Thyroid gland (tissue), 7 donors: Measurements from ENCODE around the genes DNAJC9 and SYNPO2L.

- PRO-cap, 2 experiments = no peak in any of the 2 experiments
- RAMPAGE, long total RNA, 5 experiments = no peak in any of the 5 experiments
Observed at GRCh38 chr10:72235765-72236494, 19.9 kb upstream of the ASCC1 start.

DNA sequence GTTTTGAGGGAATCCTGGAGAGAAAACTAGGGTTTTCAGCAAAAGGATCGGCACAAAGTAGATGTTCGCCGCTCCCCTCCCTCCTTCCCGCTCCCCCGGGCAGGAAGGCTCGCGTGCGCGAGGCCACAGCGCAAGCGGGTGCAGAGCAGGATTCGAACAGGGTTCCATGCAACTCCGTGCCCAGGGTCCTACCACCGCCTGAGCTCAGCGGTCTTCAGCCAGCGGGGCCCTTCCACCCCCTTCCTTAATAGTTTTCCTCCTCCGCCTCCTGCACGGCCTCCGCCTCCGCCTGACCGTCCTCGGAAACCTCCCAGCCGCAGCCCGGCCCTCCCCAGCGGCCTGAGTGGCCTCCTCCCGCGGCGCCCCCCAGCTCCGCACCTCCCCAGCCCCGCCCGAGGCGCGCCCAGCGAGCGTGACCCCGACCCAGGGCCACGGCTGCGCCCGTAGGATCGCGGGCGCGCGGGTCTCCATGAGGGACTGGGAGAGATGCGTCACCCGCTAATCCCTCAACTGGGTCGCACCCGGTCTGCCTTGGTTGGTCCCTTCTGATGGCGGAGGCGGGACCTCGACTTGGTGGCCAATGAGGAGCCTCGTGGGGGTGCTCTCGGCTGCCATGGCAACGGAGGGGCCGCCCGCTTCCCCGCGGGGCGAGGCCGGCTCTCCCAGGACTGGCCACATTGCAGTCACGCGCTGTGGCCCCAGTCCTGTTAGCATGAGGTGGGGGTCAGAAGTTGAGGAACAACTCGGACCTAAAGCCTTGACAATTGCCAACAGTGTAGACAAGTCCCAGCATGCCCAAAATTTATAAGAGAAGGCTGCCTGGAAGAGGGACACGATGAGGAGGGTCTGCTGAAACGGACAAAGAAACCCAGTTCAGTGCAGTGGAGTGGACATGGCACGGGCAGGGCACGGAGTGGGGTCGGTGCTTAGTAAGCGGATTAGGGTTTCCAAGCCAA, 24.1 kb downstream of the DDIT4 start:
- PRO-cap, 2 experiments = peak in 2 of 2 experiments; most common plus-strand start position 677 of the sequence (in 1); most common minus-strand start position 512 of the sequence (in 2)
- RAMPAGE, long total RNA, 5 experiments = no peak in any of the 5 experiments

- PRO-cap, 2 experiments = no peak in any of the 2 experiments
- RAMPAGE, long total RNA, 5 experiments = no peak in any of the 5 experiments
Observed at GRCh38 chr10:72321637-72322439, 32.9 kb downstream of the DNAJB12 start.

GRCh38 chr10:72322440-72322944, 32.2 kb downstream of the DNAJB12 start:
- PRO-cap, 2 experiments = no peak in any of the 2 experiments
- RAMPAGE, long total RNA, 5 experiments = no peak in any of the 5 experiments

DNA sequence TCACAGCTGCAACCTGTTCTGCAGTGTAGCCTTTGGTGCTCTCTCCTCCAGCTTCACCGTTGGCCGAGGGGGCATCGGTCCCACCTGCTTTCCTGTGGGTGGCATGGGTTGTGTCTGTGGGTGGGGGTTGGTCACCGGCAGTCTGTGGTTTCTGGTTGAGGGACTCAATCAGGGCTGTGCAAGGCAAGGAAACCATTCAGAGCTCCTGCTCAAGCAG, 9.9 kb downstream of the DNAJB12 start:
- PRO-cap, 2 experiments = no peak in any of the 2 experiments
- RAMPAGE, long total RNA, 5 experiments = no peak in any of the 5 experiments

DNA sequence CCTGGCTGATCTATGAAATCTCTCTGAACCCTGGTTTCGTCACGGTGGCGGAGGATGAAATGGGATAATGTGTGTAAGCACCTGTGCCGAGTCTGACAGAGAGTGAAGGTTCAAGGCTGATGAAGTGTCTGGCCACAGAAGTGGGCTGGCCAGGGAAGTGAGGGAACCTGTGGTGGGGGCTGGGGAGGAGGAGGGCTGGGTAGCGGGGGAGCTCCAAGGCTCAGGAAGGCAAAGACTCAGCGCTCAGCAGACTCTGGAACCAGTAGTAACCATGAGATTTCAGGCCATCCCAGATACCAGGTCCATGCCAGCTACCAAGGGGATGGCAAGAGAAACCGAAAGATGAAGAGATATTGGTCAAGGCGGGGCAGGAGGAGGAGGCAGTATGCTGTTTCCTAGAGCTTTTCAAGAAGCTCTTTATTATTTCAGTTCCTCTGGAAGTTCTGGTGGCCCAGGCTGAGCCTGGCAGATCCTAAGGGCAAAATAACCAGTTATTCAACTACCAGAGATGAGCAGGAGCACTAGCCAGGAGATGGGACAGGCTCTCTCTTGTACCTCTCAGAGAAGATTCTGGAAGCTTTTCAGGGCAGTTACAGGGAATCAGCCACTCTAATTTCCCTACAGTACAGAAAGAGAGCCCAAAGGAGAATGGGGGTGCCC, 5.4 kb downstream of the DNAJB12 start:
- PRO-cap, 2 experiments = no peak in any of the 2 experiments
- RAMPAGE, long total RNA, 5 experiments = no peak in any of the 5 experiments

DNA sequence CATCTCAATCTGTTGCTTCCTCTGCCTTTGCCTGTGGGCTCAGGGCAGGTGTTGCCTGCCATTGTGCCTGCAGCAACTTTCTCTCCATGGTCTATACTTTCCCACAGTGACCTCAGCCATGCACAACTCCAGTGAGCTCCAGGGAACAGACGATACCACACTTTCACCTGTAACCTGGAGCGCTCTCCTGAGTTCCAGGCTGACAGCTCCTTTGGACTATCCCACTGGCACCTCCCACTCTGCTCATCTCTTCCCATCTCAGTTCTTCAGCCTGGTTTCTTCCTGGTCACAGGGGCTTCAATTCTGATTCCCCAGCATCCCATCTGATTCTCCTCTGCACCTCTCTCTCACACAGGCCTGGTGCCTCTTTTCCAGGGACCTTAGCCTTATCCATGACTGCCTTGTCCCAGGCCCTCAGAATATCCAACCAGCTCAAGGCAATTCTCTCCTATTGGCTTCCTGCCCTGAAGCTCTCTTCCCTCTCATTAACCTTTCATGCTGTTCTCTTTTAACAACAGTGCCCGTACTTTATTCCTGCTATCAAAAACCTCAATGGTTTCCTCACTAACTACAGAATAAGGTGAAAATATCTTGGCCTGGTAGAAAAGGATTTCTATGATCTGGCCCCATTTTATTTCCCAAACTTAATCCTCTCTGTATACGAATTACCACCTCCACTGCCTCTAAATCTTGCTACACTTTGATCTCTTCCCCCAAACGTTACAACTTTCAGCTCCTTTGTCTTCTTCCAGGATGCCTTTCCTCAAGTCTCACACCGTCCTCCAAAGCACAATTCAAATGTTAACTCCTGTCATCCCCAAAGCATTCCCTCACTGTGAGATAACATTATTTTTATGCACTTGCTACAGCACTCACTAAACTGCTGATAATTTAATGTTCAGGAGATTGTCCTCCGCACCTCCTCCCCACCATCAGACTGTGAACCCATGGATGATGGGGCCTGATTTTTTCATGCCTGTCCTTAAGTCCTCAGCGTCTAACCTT, 2.8 kb downstream of the DNAJB12 start:
- PRO-cap, 2 experiments = no peak in any of the 2 experiments
- RAMPAGE, long total RNA, 5 experiments = no peak in any of the 5 experiments

DNA sequence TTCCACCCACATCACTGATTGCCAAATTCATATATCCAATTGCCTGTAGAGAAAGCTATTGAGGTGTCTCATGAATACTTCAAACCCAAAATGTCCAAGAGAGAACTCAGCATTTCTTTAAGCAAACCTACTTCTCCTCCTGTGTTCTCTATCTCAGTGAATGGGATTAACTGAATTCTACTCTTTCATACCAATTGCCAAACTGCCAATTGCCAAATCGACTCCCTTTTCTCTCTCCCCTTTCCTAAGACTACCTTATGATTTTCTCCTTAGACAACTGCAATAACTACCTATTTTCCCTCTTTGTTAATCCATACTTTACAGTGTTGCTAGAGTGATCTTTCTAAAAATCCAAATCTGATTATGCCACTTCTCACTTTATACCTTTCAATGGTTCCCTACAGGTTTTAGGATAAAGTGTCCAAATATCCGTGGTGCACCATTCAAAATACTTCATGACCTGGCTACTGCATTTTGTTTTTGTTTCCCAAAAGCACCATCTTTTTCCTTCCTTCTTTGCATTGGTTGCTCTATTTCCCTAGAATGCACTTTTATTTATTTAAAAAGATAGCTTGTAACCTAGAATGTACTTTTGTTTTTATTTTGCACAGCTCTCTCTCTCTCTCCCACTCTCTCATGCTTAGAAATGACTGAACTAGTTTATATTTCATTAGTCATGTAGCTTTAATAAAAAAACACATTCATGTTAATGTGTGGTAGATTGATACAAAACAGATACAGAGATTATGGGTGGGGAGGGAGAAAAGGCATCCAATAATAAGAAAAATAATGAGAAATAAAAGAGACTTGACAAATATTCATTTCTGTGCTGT, 105.2 kb upstream of the DNAJB12 start:
- PRO-cap, 2 experiments = no peak in any of the 2 experiments
- RAMPAGE, long total RNA, 5 experiments = no peak in any of the 5 experiments

GRCh38 chr10:72625316-72625842, 500 bp downstream of the MICU1 start:
- PRO-cap, 2 experiments = peak in 2 of 2 experiments; most common plus-strand start chr10:72625666 (in 2); most common minus-strand start chr10:72625637 (in 1)
- RAMPAGE, long total RNA, 5 experiments = no peak in any of the 5 experiments

- PRO-cap, 2 experiments = no peak in any of the 2 experiments
- RAMPAGE, long total RNA, 5 experiments = no peak in any of the 5 experiments
Observed at GRCh38 chr10:72806631-72807317, 86.8 kb upstream of the OIT3 start.

GRCh38 chr10:72953735-72954080, 898 bp downstream of the PLA2G12B start:
- PRO-cap, 2 experiments = no peak in any of the 2 experiments
- RAMPAGE, long total RNA, 5 experiments = no peak in any of the 5 experiments

DNA sequence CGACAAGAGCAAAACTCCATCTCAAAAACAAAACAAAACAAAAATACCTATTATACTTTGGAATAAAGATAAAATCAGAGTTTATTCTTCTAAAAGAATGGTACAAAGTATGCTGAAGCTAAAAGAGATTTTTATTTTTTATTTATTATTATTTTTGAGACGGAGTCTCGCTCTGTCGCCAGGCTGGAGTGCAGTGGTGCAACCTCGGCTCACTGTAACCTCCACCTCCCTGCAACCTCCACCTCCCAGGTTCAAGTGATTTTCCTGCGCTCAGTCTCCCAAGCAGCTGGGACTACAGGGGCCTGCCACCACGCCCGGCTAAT, 12.9 kb downstream of the ECD start:
- PRO-cap, 2 experiments = no peak in any of the 2 experiments
- RAMPAGE, long total RNA, 5 experiments = no peak in any of the 5 experiments

GRCh38 chr10:73231492-73232576, 15.2 kb downstream of the DNAJC9 start:
- PRO-cap, 2 experiments = no peak in any of the 2 experiments
- RAMPAGE, long total RNA, 5 experiments = no peak in any of the 5 experiments

GRCh38 chr10:73246688-73247788, at the start of gene DNAJC9:
Gene DNAJC9 (minus strand): TSS chr10:73247255.
- PRO-cap, 2 experiments = peak in 2 of 2 experiments; most common plus-strand start chr10:73246720 (in 2); most common minus-strand start chr10:73247064 (in 1)
- RAMPAGE, long total RNA, 5 experiments = start-site peak on the minus strand in 5 of 5 experiments, at chr10:73247214-73247333 at its widest, 173 to 761 reads per replicate

DNA sequence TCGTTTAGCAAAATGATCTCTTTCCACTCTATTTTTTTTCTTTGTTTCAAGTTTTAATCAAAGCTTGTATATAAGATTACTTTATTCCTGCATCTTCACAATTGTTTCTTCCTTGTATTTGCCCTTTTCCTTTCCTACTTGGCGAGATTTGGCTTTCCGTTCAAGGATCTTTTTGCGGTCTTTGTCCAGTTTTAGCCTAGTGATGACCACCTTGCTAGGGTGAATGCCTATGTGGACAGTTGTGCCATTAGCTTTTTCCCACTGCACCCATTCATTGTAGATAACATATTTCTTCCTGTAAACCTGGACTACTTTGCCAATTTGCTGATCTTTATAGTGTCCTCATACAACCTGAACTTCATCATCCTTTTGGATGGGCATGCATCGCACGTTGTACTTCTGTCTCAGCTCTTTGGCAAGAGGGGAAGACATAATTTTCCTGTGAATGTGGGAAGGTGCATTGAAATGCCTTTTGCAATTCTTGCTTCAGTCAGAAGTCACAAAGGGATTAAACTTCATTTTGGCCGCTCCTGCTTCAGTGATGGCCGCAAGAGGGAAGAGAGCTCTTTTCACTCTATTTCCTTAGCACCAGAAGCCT, 8.4 kb upstream of the ANXA7 start:
- PRO-cap, 2 experiments = no peak in any of the 2 experiments
- RAMPAGE, long total RNA, 5 experiments = no peak in any of the 5 experiments

DNA sequence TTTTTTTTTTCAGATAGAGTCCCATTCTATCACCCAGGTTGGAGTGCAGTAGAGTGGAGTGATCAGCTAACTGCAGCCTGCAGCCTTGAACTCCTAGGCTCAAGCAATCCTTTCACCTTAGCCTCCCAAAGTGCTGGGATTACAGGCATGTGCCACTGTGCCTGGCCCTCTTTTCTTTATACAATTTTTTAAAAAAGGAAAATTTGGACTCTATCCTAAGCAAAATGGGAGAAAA, 28.7 kb upstream of the MSS51 start:
- PRO-cap, 2 experiments = no peak in any of the 2 experiments
- RAMPAGE, long total RNA, 5 experiments = no peak in any of the 5 experiments

DNA sequence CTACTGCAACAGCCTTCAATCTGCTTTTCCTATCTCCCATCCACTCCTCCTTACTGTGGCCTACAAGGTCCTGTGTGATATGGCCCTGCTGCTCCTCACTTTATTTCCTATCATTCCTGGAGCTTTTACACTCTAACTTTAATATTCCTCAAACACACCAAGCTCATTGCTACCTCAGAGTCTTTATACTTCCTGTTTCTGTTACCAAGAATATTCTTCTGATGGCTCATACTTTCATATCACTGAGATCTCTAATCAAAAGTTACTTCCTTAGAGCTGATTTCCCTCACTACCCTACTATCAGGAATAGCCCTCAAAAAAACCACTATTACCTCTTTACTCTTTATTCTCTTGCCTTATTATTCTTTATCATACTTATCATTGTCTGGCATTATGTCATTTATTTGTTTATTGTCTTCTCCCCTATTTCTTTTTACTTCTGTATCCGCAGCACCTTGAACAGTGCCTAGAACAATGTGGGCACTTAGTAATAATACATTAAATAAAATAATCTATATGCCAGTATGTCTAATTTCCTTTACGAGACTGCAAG, 5.9 kb upstream of the PPP3CB start:
- PRO-cap, 2 experiments = no peak in any of the 2 experiments
- RAMPAGE, long total RNA, 5 experiments = no peak in any of the 5 experiments

GRCh38 chr10:73655850-73656307, at the start of gene SYNPO2L:
Gene SYNPO2L (minus strand): TSS chr10:73656029.
- PRO-cap, 2 experiments = no peak in any of the 2 experiments
- RAMPAGE, long total RNA, 5 experiments = no peak in any of the 5 experiments

DNA sequence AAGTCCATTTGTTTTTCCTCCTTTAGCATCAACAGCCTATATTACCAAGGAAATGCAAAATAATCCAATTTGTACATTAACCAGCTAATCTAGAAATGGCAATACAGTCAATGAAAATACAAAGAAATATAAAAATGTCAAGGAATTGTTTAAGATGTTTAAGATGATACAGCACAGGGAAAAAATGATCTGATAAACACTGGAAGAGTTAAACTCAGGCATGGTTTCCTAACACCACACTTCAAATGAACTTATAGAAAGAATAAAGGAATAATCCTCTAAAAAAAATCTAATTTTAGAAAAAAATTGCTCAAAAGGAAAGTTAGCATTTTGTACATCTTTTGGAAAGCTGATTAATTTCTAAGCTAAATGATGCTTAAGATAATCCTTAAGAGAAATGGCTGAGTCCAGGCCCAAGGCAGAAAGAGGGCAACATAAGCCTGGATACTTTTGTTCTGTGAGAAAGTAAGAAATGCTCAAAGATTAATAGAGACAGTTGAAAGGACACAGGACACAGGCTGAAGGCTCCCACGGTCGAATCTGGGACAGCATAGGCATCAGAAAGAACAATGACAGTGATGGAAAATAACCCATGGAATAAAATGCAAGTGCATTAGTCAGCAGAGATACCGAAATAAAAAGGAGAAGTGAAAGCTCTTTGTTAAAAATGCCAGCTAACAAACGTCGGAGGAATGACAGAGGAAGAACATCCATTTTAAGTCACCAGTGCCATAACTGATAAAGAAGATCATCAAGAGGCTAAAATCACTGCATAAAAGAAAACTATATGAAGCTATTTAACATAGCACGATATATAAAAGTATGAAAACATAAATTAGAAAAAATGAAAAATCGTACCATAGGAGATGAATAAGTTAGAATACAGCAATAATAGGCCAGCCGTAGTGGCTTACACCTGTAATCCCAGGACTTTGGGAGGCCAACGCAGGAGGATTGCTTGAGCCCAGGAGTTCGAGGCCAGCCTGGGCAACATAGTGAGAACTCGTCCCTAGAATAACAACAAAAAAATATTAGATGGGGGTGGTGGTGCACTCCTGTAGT, 19.6 kb upstream of the AGAP5 start:
- PRO-cap, 2 experiments = no peak in any of the 2 experiments
- RAMPAGE, long total RNA, 5 experiments = no peak in any of the 5 experiments

DNA sequence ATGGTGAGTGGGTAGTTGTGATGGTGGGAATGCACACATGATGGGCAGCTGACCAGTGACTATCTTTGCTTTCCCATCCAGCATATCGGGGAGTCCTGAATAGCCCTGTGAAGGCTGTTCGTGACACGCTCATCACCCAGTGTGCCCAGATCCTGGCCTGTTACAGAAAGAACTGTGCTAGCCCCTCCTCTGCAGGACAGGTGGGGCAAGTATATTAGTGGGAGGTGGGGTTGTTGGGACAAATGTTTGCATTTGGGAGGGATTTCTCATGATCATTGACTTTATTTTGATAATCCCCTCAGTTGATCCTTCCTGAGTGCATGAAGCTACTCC, 2.6 kb upstream of the FUT11 start:
- PRO-cap, 2 experiments = no peak in any of the 2 experiments
- RAMPAGE, long total RNA, 5 experiments = no peak in any of the 5 experiments